Placental pericyte (primary cell): ENCODE data around the genes MYDGF, ARRDC5 and HSD11B1L.

GRCh38 chr19:4669471-4670675, at the start of gene MYDGF:
TSS of gene MYDGF (minus strand) at chr19:4670342.
- CAGE, long polyA plus RNA: no peak

GRCh38 chr19:4693565-4693937, 23.4 kb upstream of the MYDGF start:
- CAGE, long polyA plus RNA: no peak

- CAGE, long polyA plus RNA: no peak
Observed at GRCh38 chr19:4703651-4704753, 19.6 kb downstream of the DPP9 start.

DNA sequence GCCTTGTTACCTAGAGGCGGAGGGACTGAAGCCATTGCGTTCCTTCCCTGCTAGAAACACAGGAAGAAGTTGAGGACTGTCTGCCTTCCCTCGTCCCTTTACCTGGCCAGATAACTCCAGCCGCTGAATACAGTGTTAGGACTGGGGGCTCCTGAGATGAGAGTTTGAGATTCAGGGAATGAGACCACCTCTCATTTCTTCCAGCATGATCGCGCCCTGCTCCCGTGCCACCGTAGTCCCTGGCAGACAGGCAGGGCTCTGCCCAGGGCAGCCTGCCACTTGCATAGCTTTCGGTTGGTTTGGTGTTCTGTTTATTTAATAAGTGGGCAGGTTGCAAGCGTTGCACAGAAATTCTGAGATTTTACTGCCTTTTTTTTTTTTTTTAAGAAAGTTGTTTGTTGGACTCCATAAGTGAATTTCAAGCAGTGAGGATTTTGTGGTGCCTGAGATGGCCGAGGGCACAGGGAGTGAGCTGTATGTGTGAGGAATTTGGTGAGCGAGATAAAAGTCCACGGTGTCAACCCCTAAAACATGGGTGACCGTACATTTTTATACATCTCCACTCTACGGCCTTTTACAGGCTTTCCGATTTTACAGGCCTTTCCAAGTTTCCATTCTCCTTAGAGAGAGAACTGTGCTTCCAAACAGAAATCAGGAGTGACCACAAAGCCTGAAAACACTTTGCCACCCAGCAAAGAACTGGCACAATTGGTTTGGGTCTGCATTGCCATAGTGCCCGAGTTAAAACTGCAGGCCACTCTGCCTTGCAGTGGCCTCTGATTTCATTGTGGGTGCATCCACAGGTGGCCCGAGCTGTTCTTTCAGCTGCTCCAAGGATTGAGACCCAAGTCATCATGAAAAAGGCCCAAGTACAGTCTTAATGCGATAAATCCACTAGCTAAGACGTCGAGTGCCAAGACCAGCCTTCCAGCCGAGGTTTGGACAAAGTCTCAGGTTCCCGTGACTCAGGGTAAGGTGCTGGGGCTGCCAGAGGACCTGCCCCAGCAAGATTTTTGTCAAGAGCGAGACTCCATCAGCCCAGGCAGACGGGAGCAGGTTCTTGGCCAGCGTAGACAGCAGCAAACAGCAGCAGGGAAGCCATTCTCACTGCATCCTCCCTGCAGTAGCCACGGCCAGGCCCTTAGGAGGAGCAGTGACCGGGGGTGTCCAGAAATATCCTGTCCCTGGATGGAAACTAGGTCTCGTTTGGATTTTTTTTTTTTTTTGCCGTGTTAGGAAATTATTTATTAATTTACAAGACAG, 3.1 kb downstream of the FEM1A start:
- CAGE, long polyA plus RNA: no peak

- CAGE, long polyA plus RNA: no peak
Observed at GRCh38 chr19:4897121-4897547, 5.6 kb downstream of the ARRDC5 start.

DNA sequence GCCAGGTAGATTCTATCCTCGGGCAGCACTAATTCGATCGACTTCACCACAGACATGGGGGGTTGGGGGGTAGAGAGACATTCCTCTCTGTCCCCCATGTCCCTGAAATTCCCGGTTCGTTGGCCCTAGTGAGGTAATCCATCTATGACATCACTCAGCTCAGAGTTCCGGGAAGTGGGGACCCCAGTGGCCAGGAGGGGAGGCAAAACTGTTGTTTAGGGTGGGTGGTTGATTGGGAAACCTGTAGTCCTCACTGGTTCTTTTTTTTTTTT, at the start of gene ARRDC5:
Gene ARRDC5, minus strand, starts transcription at position 127 of the 272 bp plus-strand sequence.
- CAGE, long polyA plus RNA: no peak

DNA sequence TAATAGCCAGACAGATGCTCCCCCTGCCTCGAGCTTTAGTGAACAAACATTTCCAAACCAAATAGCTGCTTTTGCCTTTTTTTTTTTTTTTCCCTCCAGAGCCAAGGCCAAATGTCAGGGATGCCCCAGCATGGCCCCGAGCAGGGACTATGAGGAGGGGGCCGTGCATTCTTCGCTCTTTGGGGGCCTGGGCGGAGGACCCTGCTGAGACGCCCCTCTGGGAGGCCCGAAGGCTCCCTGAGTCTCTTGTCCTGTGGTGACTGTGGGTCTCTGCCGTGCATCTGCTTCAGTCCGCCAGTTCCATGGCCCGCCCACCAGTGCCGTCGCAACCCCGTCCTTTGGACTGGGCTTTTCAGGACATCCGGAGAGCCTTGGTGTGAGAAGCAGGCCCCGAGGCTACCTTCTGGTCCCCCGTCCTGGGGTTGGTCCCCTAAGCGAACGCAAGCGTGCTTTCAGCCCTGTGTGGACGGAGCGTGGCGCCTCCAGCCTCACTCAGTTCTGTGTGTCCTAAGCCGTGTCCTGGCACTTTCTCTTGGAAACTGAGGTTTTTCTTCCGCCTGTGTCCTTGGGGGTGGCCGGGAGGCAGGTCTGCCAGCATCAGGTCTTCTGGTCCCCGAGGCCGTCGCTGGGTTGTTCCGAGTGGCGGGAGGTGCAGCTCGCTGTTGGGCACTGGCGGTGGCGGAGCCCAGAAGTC, 99.3 kb downstream of the KDM4B start:
- CAGE, long polyA plus RNA: no peak

DNA sequence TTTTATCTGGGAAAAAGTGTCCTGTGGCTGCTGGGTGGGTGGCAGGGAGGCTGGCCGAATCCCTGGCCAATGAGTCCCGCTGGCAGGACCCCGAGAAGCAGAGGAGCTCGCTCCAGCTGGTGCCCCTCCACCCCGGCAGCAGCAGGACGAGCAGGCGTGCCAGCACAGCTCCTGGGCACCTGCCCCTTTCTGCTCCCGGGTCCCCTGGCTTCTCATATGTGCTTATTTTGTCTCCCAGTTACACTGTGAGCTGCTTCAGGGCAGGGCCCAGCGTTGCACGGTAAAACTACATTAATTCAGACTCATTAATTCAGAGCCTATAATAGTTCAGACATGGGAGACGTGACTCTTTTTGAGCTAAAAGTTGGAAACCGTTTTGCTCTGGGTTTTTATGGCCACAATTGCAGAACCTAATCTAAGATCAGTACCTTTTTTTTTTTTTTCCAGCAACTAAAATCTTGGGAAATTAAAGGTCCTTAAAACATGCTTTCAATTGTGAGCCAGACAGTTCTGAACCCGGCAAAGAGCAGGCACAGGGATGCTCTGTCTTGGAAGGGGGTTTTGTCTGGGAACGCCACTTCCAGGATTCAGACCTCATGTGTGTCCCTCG, 135.2 kb downstream of the KDM4B start:
- CAGE, long polyA plus RNA: no peak

GRCh38 chr19:5112115-5112884, 143.4 kb downstream of the KDM4B start:
- CAGE, long polyA plus RNA: no peak

- CAGE, long polyA plus RNA: no peak
Observed at GRCh38 chr19:5219744-5220168, 120.9 kb downstream of the PTPRS start.

DNA sequence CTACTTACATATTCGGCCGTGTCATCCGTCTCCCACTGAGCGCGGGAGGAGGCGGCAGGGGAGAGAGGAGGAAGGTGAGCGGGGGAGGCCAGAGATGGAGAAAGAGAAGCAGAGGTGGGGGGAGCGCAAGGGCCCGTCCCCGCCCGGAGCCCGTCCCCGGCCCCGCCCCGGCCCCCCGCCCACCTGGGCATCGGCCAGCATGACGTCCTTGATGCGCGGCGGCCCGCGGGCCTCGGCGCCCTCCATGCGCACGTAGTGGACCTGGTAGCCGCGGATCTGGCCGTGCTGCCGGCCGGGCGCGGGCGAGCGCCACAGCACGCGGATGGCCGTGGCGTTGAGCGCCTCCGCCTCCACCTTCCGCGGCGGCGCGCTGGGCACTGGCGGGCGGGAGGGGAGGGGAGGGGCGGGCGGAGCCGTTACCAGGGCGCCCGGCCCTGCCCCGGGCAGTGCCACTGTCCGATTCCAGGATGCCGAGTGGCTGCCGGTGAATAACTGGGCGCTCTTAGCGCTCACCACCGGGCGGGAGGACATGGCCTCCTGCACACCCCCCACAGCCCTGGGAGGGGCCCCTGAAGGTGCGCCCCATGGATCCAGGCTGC, 111.2 kb downstream of the PTPRS start:
- CAGE, long polyA plus RNA: no peak

DNA sequence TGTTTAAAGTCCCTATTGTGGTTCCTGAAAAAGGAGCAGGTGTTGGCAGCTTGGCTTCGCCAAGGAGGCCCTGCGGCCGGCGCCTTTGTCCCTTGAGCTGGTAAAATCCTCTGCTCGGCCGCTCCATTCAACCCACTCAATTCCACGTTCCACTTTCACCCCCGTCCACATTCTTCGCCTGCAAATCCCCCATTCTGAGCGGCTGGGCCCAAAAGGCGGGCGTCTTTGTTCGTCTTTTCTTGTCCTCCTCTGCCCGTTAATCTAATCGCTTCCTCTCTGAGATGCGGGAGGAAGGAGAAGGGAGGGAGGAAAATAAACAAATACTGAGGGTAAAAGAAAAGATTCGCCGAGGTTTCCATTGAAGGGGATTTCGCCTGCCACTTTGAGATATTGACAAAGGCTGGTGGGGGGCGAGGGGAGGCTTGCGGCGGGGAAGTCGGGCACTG, 37.5 kb downstream of the ZNRF4 start:
- CAGE, long polyA plus RNA: no peak

GRCh38 chr19:5594597-5595233, 27.9 kb downstream of the SAFB2 start:
- CAGE, long polyA plus RNA: no peak

GRCh38 chr19:5669417-5669991, 10.8 kb downstream of the MICOS13 start:
- CAGE, long polyA plus RNA: no peak

DNA sequence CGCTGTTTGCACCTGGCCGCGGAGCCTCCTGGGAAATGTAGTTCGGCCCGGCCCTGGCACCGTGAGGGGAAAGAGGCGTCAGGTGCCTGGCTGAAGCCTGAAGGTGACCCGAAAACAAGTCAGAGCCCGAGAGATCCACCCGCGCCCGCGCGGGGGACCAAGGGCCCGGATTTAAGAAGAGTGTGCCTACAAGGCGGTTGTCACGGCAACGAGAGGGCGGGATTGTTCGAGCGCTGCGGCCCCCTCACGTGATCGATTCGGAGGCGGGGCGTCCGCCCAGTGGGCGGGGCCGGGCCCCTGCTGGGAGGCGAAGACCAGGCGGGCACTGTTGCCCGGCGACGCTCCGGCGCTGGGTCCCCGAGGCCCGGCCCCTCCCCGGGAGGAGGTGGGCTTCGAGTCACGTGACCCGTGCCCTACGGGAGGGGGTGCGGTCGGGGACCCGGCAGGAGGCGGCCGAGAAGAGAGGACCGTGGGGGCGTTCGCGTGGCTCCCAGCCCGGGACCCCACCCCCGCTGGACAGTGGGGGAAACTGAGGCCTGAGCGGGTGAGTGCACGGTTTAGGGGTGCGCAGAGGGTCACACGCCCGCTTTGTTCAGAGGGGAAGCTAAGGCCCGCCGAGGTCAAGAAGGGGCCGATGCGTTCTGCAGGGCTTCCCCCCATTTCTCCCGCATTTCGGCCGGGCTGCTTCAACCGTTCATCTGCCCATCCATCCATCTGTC, at the start of gene HSD11B1L:
Gene HSD11B1L, plus strand, starts transcription at position 300 of the 719 bp plus-strand sequence.
- CAGE, long polyA plus RNA: no peak

- CAGE, long polyA plus RNA: no peak
Observed at GRCh38 chr19:5690398-5691194, 501 bp downstream of the RPL36 start.

DNA sequence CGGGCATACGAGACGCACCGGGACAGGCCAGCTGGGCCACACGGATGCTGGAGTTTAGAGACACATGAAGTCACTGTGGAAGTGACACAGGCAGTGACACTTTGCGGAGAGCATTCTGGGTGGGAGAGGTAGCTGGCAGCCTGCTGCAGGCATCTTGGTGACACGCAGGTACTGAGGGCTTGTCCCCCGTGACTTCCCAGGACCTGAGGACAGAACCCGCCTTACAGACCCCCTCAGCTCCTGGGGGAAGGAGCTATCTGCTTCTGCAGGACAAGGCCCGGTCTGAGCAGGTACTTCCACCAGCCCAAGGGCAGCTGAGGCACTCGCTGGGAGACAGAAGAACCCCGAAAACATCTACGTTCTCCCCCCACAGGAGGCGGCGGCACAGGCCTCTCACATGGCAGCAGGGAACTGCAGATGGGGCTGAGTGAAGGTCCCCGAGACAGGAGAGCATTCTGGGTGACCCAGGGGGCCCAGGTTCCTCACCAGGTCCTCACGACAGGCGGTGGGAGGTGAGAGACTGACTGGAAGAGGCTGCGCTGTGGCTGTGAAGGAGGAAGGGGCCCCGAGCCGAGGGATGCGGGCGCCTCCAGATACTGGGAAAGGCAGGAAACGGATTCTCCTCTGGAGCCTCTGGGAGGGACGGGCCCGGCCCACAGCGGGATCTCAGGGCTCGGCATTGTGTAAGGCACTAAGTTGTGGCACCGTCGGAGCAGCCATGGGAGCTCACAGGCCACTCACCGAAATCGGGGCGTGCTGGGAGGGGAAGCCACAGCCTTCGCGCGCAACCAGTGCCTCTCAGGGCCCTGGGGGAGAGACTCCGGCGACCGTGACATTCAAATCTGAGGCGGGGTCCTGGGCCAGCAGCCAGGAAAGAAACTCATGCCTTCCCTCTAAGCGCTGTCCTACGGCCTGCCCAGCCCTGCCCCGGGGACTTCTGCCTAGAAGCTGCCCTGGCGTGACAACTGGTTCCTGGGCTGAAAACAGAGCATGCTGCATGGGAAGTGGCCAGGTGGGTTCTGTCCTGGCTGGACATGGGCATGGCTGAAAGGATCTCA, 13.9 kb downstream of the RPL36 start:
- CAGE, long polyA plus RNA: no peak

DNA sequence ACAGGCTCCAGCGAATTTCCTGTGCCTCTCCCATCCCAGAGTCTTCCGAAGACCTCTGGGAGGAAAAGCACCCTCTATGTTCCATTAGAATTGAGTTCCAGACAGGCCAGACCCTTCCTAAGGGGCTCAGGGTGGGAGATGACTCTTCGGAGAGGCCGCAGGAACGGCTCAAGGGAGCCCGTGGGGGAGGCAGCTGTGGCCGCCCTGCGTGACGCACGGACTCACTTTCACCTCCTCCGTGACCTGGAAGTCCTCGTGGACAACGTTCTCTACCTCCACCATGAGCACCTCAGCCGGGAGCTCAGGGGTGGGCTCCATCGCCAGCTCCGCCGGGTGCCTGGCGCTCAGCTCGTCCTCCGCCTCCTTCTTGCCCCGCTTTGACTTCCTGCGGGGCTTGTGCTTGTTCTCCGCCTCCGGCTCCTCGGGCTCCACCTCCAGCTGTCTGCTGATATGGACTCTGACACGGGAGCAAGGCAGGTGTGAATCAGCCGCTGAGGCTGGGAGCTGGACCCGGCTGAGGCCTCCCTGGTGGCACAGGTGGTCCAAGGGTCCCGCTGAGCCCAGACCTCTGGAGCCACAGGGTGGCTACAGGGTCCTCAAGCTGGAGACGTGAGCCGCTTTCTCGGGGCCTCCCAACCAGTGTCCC, 8.3 kb downstream of the LONP1 start:
- CAGE, long polyA plus RNA: no peak

DNA sequence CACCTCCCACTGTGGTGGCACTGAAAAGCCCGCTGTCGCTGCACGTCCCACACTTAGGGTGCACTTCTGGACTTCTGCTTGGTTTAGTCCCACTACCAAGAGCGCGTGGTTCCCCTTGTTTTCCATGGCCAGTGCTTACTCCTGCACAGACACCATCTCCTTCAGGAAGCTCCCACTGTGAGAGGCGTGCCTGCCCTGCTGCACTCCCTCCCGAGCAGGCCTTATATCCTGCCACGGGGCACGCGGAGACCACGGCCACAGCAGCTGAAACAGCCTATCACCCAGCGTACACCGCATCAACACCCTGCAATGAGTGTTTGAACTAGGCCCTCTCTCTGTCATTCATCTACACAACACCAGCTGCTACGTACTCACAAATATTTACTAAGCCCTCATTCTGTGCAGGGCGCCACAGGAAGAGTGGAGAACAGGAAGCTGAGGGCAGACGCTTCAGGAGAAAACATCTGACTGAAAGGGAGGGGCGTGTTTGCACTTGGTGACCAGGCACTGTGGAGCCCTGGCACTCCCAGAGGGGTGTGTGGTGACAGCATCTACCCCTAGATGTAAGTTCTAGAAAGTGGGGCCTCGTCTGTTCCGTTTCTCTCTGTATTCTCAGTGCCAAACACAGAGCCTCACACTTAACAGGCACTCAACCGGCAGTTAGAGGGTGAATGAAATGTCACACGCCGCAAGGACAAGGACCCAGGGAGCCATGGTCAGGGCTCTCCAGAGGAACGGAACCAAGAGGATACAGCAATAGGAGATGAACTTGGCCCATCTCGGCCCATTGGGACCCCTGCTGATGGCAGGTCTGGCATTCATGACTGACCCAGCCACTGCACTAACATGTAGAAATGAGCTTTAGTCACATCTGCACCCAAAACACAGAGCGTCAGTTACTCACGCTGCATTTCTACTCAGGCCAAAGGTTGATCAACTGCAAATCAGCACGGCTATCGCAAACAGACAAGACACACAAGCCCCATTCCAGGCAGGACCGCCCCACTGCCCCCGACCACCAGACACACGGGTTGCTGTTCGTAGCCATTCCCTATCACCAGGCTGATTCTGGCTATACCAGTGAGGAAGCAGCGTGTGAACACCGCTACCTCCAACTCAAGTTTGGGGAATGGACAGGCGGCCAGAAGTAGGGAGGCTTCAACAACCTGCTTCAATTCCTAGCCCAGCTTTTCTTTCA, 15.7 kb downstream of the RANBP3 start:
- CAGE, long polyA plus RNA: no peak

DNA sequence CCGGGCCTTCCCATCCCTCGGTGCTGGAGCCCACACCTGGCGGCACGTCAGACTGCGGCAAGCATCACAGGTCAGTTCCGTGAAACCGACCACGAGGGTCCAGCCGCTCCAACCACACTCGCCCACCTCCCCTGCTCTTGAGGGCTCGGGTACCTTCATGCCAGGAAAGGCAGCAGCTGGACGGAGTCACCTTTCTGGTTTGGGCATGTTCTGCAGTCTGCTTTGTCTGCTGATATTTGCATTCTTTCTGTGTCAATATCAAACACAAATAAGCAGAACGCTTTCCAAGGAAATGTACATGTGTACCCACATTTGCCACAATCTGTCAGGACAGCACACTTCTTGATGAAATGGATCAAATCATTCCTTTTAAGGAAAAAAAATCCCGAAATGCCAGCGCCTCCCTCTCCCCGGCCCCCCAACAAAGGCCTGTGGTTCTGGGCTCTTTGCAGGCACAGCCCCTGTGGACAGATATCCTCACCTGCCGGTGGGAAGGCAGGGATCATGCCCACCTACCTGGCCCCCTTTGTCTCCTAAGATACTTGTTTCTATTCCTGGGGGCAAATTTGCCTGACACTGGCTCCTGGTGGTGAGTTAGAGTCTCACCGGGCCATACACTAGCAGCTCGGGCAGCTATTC, 42.7 kb upstream of the RANBP3 start:
- CAGE, long polyA plus RNA: no peak